WTC11 (cell line): ENCODE results near the genes HBA1, PGAP6, CAPN15 and PIGQ.

DNA sequence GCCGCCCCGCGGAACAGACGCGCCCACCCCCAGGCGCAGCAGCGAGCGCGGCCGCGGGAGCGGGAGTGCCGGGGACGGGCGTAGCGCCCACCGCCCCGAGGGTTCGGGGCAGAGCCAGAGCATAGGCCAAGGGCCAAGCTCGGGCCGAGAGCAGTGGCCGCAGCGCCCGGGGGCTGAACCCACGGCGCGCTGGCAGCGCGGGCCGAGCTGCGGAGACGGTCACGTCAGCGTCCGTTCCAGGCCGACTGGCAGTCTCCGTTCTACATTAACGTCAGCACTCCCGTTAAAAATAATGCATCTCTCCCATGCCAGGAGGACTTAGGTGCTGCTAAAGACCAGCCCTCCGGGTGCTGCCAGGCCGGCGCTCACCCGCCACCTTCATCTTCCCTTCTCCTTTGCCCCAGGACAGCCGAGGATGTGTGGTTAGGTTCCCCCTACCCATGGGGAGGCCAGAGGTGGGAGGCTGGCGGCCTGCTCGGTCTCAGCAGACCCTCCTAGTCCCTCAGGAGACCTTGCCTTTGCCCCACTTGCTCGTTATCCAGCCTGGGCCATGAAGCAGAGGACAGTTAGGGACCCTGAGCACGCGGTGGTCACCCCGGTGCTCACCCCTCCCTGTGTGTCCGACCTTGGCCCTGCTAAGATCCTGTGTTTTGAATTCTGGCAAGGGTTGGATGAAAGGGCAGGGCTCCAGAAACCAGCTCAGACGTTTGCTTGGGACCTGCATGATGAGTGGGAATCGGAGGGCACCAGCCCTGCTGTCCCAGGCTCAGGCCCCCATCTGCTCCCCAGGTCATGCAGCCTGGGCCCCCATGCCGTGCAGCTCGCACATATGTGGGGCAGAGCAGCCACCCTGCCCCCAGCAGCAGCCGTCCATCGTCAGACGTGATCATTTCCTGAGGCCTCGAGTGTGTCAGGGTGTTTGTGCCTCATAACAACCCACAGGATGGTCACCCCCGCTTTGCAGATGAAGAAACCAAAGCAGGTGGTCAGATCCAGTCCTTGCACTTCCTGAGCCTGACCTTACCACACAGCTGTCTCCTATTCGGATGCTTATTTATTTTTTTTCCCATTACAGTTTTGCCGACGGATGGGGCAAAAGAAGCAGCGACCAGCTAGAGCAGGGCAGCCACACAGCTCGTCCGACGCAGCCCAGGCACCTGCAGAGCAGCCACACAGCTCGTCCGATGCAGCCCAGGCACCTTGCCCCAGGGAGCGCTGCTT is 735 bp downstream of the MPG start:
- PRO-cap: no peak

DNA sequence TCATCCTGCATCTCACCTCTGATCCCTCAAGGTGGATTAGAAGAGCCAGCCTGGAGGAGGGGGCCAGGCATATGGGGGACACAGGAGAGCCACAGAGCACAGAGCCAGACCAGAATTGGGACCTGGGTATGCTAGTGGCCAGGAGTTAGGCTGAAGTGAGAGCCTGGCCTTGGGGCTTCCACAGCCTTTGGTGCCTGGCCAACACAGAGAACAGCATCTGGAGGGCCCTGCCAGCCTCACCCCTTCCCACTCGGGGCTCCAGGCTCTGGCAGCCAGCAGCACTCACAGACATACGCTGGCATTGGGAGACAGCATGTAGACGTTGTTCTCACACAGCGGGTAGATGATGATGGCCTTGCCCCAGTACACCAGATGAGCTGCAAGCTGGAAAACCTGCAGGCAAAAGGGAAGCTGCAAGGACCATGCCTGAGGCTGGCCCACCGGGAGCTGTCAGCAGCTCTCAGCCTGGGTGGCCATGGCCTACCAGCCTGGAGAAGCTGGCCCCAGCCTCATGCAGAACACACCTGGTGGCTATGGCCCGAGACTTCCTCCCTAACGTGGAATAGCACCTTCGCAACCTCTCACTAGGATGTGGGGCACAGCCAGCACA is 15.0 kb downstream of the MPG start:
- PRO-cap: no peak

GRCh38 chr16:122585-123054 is 15.9 kb downstream of the NPRL3 start:
- PRO-cap: no peak

DNA sequence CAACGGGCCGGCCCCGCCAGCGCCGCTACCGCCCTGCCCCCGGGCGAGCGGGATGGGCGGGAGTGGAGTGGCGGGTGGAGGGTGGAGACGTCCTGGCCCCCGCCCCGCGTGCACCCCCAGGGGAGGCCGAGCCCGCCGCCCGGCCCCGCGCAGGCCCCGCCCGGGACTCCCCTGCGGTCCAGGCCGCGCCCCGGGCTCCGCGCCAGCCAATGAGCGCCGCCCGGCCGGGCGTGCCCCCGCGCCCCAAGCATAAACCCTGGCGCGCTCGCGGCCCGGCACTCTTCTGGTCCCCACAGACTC is at the start of gene HBA1:
Gene HBA1, plus strand, starts transcription at position 278 of the 300 bp plus-strand sequence.
- PRO-cap: no peak

- PRO-cap: no peak
Measured at GRCh38 chr16:180816-181947, 923 bp downstream of the HBQ1 start.

- PRO-cap: no peak
Measured at GRCh38 chr16:273985-274632, 1.6 kb downstream of the RGS11 start.

GRCh38 chr16:276342-276969 is 712 bp upstream of the RGS11 start:
- PRO-cap: no peak

GRCh38 chr16:285498-285924 is 2.5 kb downstream of the PDIA2 start:
- PRO-cap: no peak

GRCh38 chr16:381782-382650 is at the start of gene PGAP6:
PGAP6 (minus strand) TSS chr16:381978.
- PRO-cap: bidirectional peak, plus-strand start at chr16:382177, minus-strand start at chr16:381926

DNA sequence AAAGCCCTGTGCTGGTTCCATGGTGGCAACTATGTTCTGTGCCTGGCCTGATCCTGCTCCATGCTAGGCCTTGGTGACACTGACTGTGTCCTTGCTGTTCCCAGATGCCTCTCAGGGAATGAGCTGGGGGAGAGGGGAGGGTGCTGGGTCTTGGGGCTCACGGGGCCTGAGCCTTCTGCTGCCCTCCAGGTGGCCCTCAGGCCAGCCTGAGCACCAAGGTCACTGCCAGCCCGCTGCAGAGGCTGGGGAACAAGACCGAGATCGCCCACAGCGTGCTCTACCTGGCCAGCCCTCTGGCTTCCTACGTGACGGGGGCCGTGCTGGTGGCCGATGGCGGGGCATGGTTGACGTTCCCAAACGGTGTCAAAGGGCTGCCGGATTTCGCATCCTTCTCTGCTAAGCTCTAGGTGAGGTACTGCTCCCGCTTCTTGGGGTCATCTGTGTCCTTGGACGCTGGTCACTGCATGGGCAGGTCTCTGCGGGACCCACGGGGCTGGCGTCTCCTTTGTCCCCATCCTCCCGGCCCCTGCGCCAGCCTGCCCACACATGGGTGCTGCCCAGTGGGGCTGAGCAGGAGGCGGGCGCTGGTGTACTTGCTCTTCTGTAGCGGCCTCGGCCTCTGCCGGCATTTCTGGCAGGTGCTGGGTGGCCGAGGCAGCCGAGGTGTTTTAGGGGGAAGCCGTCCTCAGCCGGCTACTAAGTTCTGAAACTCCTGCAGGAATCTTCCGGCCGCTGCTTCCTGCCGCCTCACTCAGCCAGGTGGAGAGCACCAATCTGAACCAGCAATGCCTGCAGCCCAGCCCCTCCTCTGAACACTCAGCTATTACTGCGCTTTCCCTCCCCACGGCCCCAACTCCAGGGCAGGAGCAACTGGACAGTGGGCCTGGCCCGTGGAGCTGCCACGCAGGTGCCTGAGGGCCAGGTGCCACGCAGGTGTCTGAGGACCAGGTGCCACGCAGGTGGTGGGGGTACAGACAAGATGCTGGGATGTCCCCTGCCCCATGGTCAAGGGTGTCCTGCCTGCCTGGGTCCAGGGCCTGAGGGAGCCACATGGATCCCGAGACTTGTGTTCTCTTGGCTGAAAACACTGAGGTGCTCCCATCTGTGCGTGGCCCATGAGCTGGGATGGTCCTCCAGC is 9.9 kb downstream of the DECR2 start:
- PRO-cap: no peak

DNA sequence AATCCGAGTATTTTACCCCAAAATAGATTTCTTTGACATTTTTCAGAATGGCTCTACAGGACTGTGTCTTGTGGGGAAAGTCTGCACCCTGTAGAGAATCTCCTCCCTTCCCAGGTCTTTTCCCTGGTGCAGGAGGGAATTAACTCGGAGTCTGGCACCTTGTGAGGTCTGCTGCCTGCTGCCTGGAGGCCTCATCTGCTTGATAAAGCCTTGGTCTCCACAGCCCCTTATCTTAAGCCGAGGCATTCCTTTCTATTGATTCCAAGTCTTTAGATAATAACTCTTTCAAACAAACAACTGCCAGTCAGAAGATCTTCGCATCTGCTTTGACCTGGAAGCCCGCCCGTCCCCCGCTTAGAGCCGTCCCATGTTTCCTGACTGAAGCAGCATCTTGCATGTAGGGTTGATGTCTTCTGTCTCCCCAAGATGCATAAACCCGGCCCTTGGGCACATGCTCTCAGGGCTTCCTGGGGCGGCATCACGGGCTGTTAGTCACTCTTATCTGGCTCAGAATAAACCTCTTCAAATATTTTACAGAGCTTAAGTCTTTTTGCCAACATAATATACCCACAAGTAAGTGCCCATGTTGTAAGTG is 43.9 kb upstream of the CAPN15 start:
- PRO-cap: bidirectional peak, plus-strand start at position 307 of the sequence, minus-strand start at position 204 of the sequence

GRCh38 chr16:501961-502873 is 25.3 kb upstream of the CAPN15 start:
- PRO-cap: no peak

GRCh38 chr16:527004-528083 is at the start of gene CAPN15:
CAPN15 (plus strand) TSS chr16:527712.
- PRO-cap: bidirectional peak, plus-strand start at chr16:527876, minus-strand start at chr16:527404

- PRO-cap: no peak
Measured at GRCh38 chr16:538819-539733, 11.6 kb downstream of the CAPN15 start.

GRCh38 chr16:539741-540274 is 12.3 kb downstream of the CAPN15 start:
- PRO-cap: no peak

- PRO-cap: bidirectional peak, plus-strand start at chr16:569651, minus-strand start at chr16:569619; bidirectional peak, plus-strand start at chr16:569942, minus-strand start at chr16:569865
Measured at GRCh38 chr16:569325-570496, at the start of gene PIGQ. PIGQ (plus strand) TSS chr16:569968.

DNA sequence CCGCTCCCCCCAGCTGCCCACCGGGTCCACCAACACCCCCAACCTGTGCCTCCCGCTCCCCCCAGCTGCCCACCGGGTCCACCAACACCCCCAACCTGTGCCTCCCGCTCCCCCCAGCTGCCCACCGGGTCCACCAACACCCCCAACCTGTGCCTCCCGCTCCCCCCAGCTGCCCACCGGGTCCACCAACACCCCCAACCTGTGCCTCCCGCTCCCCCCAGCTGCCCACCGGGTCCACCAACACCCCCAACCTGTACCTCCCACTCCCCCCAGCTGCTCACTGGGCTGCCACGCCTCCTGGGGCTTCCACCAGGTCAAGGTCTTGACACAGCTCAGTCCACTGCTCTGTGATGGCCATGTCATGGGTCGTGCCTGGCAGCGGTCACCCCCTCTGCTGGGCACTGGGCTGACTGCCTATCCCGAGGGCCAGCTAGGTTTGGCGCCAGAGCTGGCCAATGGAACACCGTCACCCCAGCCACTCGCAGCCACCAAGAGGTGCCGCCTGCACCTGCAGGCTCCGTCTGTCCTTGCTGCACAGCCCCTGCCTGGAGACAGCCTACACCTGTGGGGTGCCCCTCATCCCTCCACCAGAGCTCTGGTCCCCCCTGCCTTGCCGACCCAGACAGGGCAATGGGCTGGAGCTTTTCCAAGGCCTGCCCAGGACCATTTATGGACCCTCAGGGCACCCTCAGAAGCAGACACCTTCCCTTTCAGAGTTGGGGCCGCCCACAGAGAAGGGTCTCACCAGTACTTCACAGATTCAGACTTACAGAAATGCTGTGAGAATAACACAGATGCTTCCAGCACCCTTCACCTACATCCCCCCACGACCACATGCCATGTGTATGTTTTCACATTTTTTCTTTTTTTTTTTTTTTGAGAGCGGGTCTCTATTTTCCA is 4.5 kb upstream of the RAB40C start:
- PRO-cap: no peak

GRCh38 chr16:593474-594091 is 3.7 kb downstream of the RAB40C start:
- PRO-cap: no peak

DNA sequence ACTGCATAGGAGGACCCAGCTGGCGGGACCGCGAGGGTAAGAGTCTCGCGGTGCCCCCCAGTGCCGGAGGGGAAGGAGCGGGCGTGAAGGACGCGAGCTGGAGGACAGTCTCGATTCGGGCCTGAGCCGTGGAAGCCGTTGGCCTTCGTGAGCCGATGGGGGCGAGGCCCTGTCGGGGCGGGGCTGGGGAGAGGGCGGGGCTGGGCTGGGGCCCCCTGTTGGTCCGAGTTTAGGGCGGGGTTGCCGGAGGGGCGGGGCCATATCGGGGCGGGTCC is 742 bp upstream of the METTL26 start:
- PRO-cap: bidirectional peak, plus-strand start at position 113 of the sequence, minus-strand start outside the sequence; bidirectional peak, plus-strand start outside the sequence, minus-strand start at position 161 of the sequence

DNA sequence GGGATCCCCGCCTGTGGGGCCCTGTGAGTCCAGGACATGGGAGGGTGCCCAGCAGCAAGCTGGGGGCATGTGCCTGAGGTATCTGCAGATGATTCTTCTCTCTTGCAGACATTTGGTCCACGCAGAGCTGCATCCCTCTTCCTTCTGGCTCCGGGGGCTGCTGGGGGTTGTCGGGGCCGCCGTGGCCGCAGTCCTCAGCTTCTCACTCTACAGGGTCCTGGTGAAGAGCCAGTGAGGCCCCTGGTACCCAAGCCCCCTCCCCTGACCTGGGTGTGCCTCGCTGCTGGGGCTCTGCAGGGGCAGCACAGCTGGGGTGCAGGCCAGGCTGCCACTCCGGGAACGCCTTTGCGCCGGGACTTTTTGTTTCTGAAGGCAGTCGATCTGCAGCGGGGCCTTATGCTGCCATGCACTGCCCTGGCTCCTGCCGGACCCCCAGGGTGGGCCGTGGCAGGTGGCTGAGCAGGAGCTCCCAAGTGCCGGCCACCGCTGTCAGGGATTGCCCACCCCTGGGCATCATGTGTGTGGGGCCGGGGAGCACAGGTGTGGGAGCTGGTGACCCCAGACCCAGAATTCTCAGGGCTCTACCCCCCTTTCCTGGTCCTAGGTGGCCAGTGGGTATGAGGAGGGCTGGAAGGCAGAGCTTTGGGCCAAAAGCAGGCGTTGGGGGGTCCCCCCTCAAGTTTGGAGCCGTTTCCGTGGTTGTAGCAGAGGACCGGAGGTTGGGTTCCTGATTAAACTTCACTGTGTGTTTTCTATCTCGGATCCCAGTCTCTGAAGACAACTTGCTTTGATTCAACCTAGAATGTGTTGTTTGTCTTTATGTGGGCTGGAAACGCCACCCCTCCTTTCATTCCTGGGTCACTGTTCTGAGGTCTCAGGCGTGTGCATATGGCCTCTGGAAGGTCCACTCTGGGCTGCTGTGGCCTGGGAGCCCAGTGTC is 1.8 kb upstream of the RHBDL1 start:
- PRO-cap: no peak